Skin of body (tissue), 2 donors: ENCODE data around the genes KRTAP4-6, KRTAP4-4, KRTAP4-2, KRTAP9-1, KRT13 and KRT15.

GRCh38 chr17:40922151-40922872, 15.1 kb downstream of the KRT23 start:
- RAMPAGE, long total RNA, result no peak

GRCh38 chr17:40935892-40937064, 1.2 kb downstream of the KRT23 start:
- RAMPAGE, long total RNA, result no peak

DNA sequence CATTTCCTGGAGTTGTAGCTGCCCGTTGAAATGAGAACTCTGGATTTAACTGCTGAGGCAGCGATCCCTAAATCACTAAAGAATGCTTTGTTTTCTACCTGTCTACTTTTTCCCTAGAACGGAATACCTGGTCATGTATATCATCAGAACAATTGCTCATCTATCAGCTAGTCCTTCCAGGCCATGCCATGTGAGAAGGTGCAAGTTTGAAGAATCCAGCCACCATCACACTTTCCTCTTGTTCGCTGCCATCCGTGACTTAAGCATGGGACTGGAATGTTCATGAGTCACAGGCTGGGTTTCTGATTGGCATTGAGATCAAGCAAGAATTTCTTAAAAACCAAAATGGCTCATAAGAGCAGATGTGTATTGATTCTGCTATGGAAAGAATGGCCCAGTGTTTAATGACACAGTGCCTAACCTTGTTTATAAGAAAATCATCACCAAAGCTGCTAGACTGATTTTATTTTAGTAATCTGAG, 308 bp upstream of the KRTAP2-3 start:
- RAMPAGE, long total RNA, result no peak

- RAMPAGE, long total RNA, result no peak
Observed at GRCh38 chr17:41140264-41140732, at the start of gene KRTAP4-6. Gene KRTAP4-6 (minus strand): TSS chr17:41140544.

- RAMPAGE, long total RNA, result no peak
Observed at GRCh38 chr17:41160319-41160992, at the start of gene KRTAP4-4. Gene KRTAP4-4 (minus strand): TSS chr17:41160748.

DNA sequence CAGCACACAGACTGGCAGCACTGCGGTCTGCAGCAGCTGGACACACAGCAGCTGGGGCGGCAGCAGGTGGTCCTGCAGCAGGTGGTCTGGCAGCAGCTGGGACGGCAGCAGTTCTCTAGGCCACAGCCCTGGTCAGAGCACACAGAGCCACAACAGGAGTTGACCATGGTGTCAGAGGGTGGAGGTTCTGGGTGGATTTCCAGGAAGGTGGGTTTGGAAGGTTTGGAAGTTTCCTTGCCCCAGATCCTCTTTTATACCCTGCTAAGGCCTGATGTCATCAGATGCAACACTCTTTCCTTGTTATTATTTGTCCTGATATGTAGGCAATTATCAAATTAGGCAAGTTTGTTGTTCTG, at the start of gene KRTAP4-2:
Gene KRTAP4-2 (minus strand): TSS at position 224 of the 356 bp plus-strand sequence.
- RAMPAGE, long total RNA, result no peak

GRCh38 chr17:41189669-41190042, at the start of gene KRTAP9-1:
Gene KRTAP9-1 (plus strand): TSS chr17:41189887.
- RAMPAGE, long total RNA, result no peak

DNA sequence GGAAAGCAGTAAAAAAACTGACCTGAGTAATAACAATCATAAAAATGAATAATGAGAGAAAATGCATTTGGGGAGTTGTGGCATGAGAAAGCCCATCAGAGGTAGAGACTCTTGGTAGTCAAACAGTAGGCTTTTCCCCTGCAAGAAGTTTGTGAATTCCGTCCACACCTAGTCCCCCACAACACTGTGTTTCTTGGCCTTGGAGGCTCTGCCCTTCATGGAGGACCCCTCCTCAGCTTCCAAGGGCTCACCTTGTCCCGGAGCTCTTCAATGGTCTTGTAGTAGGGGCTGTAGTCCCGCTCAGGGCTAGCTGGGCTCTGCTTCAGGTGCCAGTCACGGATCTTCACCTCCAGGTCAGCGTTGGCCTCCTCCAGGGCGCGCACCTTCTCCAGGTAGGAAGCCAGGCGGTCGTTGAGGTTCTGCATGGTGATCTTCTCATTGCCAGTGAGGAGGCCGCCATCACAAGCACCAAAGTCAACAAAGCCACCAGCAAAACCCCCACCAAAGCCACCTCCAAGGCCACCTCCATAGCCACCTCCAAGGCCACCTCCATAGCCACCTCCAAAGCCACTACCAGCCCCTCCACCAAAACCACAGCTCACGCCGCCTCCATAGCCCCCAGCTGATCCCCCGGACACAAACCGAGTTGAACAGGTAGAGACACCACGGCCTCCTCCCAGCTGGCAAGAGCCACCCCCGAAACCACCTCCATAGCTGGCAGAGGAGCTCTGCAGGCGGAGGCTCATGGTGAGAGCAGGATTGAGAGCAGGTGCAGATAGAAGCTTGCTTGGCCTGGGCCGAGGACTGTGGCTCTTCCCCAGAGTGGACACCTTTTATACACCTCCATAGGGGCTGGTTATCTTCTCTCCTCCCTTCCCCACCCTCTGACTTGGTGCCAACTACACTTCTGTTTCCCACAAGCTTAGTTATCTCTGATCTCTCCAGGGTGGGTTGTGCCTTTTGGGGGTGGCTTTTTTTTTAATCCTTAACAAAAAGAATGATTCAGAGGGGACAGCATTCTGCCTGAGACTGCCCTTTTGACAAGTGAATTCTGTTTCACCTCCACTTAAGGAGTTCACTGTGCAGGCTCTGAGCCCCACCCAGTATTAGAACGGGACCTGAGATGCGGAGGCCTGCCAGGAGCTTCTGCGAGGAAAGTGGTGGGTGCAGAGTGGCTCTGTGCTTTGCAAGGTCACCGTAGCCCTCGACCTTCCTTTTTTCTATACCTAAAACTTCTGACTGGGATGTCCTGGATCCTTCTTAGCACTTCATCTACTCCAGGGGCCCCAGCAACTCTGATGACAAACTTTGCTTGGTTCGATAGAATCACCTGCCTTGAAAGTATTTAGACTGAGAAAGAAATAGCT, at the start of gene KRT13:
Gene KRT13 (minus strand): TSS at position 808 of the 1,367 bp plus-strand sequence.
- RAMPAGE, long total RNA, result no peak

GRCh38 chr17:41517975-41519013, at the start of gene KRT15:
Gene KRT15 (minus strand): TSS chr17:41518890.
- RAMPAGE, long total RNA, result start-site peak on the minus strand at chr17:41518888-41518933, 1,034 and 116 reads in 2 replicates

DNA sequence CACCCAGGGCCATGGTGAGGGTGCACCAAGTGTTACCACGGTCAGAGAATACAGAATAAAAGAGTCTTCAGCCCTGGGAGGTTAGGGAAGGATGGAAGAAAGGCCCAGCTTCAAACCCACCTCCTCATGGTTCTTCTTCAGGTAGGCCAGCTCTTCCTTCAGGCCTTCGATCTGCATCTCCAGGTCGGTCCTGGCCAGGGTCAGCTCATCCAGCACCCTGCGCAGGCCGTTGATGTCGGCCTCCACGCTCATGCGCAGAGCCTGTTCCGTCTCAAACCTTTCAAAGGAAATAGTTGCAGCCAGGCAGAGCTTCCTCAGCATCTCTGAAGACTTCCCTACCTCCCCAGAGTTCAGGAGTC, 3.4 kb downstream of the KRT19 start:
- RAMPAGE, long total RNA, result no peak

GRCh38 chr17:41536768-41537462, 8.8 kb upstream of the KRT19 start:
- RAMPAGE, long total RNA, result no peak

GRCh38 chr17:41547861-41548413, 19.8 kb upstream of the KRT19 start:
- RAMPAGE, long total RNA, result no peak

GRCh38 chr17:41622678-41622877, 1.8 kb downstream of the KRT17 start:
- RAMPAGE, long total RNA, result no peak

GRCh38 chr17:41663617-41663980, 25.1 kb upstream of the EIF1 start:
- RAMPAGE, long total RNA, result no peak

- RAMPAGE, long total RNA, result no peak
Observed at GRCh38 chr17:41705682-41706016, 6.5 kb upstream of the GAST start.

DNA sequence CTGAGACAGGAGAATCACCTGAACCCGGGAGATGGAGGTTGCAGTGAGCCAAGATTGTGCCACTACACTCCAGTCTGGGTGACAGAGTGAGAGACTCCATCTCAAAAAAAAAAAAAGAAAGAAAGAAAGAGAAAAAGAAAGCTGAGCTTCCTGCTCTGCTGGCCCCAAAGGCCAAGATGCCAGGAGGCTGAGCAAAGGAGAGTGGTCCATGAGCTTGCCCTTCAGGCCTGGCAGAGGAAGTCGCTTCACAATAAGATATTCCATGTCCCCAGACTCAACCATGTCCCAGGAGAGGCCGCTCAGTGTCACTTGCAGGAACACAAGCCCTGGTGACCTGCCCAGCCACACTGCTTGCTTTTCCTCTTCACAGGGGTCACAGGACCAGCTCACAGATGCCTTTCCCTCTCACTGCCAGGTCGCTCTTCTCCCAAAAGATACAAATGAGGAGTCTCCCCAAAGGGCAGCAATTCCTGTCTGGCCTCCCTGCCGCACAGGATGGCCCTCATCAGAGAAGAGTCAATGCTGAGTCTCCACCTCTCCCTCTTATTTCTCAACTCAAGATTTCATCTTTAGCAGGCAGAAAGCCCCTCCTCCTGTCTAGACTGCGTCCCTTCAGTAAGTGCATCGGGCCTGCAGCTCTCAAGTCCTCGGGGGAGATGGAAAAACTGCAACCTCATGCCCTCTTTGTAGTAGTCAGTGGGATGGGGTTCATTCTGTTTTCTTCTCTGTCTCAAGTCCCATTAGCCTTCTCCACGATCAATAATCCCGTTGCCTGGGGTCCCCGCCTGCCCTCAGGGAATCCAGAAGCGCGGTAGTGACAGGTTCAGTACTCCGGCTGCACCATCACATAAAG, 5.0 kb downstream of the JUP start:
- RAMPAGE, long total RNA, result no peak

DNA sequence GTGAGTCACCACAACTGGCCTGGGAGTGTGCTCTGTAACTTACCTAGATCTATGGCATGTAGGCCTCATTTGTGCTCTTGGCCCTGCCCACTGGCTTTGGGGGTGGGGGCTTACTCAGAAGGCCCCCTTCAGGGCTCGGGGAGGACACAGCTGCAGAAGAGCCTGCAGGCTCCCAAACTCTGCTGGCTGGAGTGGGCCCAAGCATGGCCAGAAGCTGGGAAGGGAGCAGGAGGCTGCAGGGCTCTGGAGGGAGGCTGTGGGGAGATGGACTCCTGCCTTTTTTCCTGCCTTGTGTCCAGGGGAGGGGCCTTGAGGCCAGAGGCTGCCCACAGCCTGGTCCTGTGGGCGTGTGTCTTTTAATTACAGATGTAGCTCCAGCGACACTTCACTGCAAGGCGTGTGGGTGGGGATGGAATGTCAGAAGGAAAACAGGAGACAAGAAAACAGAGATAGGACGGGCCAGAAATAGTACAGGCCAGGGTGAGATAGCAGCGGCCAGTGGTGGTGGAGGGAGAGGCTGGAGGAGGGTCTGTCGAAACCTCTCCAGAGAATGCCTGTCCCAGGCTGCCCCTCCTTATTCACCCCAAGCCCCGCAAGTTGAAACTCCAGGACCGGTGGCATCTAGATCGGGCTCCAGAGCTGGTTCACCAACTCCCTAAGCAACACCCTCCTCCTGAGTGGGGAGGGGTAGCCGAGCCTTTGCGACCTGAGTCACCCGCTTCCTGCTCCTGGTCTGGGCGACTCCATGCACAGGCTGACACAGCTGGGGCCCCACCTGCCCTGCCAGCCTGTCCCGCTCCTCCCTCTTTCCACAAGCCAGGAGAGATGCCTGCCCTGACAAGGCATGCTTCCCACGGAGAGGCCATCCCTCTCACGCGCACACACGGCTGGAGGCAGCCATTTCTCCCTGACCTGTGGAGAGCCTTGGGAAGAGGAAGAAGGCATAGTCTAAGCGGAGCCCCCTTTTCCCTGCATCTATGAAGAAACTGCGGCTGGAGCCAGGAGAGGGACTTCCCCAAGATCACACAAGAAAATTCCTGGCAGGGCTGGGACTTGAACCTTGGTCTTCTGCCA, 6.4 kb upstream of the JUP start:
- RAMPAGE, long total RNA, result no peak

DNA sequence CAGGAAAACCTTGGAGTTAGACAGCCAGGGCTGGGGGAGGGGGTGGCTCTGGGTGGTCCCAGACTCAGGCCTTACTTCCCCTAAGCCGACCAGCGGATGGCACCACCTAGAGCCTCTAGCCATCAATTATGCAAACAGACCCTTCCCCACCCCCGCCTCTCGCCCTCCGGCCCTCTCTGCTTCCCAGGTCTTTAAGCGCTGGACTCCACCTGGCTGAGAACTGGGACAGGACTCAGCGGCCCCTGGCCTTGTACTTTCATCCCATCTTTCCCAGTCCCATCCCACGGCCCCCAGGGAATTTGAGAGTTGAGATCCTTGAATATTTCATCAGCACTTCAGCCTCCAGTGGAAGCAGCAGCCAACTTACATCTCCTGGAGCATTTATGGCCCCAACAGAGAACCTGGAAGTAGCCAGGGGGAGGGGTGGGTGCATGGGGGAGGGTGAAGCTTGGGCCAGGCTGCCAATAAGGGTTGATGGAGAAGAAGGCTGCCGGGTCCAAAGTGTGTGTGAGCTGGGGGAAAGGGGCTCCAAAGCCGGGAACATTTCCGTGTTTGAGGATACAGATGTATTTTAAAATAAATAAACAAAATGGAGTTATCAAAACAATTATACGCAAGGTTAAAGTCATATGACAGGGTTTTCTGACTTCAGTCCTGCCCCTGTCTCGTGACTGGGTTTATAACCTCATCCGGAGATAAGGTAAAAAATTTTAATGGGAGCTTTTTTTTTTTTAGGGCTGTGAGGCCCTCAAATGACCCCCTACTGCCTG, 7.5 kb upstream of the JUP start:
- RAMPAGE, long total RNA, result no peak

DNA sequence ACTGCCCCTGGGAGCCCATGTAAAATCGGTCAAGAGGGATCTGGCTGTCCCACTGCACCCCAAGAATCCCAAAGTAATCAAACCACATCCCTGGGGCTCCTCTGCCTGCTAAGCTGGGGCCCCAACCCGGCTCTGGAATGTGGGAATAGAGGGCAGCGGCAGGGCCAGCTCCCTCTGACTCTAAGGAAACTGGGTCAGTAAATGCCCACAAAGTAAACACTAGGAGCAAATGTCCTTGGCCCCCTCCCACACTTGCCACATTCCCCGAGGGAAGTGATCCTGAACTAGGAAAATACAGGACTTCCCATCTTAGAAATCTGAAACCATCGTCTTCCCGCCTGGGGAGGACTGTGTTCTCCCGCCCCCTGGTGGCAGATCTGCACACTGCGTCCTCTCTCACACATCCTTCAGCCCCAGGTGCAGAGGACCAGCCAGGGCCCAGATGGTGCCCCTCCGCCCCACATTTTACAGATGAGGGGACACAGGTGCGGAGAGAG, 10.3 kb downstream of the P3H4 start:
- RAMPAGE, long total RNA, result no peak

GRCh38 chr17:41866878-41867455, 1.7 kb upstream of the KLHL11 start:
- RAMPAGE, long total RNA, result no peak